ENCODE results near the gene SPATA31D1.

- PRO-cap: no peak
Measured at GRCh38 chr9:76257128-76257757, 137.0 kb downstream of the RFK start.

- PRO-cap: no peak
Measured at GRCh38 chr9:76421318-76421767, 27.1 kb upstream of the RFK start.

- PRO-cap: no peak
Measured at GRCh38 chr9:76608563-76609152, 149.7 kb downstream of the GCNT1 start.

DNA sequence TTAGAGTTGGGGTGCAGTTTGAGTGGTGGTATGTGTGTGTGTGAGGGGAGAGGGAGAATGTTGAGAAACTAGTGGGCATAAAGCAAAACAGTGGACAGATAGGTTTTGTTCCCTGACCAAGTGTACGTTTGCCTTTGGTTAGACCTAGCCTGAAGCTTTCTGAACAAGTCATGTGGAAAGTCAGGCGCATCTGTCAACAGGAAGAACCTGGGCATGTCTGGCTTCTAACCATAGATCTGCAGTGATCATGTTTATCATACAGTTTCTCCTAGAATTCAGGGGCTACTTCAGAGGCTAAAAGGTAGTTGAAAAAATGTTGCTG is 162.0 kb downstream of the GCNT1 start:
- PRO-cap: no peak

GRCh38 chr9:76650697-76651144 is 191.7 kb downstream of the GCNT1 start:
- PRO-cap: no peak

- PRO-cap: no peak
Measured at GRCh38 chr9:76875792-76876480, 30.0 kb downstream of the PRUNE2 start.

GRCh38 chr9:77016754-77017107 is 2.7 kb upstream of the FOXB2 start:
- PRO-cap: no peak

GRCh38 chr9:77528673-77529482 is 119.2 kb downstream of the GNA14 start:
- PRO-cap: no peak

DNA sequence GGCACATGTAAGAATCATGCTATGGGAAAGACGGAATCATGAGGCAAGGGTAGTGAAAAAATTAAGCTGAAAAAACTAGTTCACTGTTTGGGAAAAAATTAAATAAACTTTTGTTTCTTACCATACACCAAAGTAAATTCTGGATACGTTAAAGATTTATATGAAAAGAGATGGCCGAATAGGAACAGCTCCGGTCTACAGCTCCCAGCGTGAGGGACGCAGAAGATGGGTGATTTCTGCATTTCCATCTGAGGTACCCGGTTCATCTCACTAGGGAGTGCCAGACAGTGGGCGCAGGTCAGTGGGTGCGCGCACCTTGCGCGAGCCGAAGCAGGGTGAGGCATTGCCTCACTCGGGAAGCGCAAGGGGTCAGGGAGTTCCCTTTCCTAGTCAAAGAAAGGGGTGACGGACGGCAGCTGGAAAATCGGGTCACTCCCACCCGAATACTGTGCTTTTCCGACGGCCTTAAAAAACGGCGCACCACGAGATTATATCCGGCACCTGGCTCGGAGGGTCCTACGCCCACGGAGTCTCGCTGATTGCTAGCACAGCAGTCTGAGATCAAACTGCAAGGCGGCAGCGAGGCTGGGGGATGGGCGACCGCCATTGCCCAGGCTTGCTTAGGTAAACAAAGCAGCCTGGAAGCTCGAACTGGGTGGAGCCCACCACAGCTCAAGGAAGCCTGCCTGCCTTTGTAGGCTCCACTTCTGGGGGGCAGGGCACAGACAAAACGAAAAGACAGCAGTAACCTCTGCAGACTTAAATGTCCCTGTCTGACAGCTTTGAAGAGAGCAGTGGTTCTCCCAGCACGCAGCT is 132.8 kb upstream of the TLE4 start:
- PRO-cap: no peak

GRCh38 chr9:79573670-79574118 is 1.9 kb downstream of the TLE4 start:
- PRO-cap: unidirectional peak, minus-strand start at chr9:79573816; unidirectional peak, minus-strand start at chr9:79573848

DNA sequence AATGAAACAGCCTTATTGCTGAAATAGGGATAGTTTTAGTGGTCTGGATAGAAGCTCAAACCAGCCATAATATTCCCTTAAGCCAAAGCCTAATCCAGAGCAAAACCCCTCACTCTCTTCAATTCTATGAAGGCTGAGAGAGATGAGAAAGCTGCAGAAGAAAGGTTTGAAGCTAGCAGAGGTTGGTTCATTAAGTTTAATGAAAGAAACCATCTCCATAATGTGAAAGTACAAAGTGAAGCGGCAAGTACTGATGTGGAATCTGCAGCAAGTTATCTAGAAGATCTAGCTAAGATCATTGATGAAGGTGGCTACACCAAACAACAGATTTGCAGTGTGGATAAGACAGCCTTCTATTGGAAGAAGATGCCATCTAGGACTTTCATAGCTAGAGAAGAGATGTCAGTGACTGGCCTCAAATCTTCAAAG is 30.2 kb downstream of the TLE4 start:
- PRO-cap: no peak

DNA sequence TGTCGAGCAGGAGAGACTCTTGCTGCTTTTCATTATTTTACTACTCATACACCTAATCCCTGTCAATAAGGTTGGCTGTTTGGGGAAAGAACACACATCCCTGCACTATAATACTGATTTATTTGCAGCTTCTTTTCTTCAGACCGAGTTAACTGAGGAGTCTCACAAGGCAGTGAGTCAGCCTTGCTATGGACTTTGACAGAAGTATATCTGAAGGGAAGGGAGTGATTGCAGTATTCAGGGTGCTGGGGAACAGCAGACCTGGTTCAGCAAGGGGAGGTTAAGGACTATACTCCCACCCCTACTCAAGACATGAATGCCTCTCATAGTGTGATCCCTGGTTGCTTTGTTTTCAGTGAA is 99.8 kb downstream of the TLE4 start:
- PRO-cap: no peak

- PRO-cap: no peak
Measured at GRCh38 chr9:79693513-79694358, 122.0 kb downstream of the TLE4 start.

DNA sequence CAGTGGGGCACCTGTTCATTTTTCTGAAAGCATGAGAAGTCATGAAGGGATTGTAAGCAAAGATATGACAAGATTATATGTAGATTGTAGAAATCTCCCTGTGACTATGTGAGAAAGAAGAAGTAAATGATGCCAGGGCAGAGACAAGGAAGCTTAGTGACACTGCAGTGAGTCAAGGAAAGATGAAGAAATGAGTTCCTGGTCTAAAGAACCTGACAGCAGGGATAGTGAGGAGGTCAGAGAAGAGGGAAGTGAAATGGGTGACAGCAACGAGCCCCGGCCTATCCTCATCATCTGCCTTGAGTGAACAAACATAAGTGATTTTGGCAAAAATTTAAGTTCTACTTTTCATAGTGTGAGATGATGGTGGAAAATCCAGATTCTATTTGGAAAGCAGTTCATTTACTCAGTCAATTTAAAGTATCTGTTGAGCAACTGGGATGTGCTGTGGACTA is 297.0 kb downstream of the TLE4 start:
- PRO-cap: no peak

GRCh38 chr9:81372489-81373125 is 316.7 kb downstream of the TLE1 start:
- PRO-cap: no peak

DNA sequence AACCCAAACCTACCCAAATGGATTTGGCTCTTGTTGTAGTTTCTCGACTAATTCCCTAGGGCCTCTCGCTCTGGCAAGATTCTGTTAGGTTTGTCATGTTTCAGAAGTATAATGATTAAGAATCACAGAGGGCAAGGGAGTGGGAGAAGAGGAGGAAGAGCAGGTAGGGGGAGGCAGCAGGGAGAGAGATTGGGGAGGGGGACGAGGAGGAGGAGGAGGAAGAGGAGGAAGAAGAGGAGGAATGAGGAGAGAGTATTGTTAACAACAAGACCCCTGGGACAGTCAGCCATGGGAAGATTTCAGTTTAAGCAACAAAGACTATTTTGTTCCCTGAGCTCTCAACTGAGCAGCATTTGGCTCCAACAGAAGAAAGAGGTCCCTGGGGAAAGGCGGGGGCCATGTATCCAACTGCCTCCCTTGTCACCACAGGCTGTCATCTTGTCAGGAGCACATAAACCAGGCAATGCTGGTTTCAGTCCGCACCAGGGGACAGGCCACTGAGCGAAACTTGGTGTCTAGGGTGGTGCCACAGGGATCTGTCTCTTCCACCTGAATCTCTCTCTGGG is 316.1 kb downstream of the TLE1 start:
- PRO-cap: no peak

DNA sequence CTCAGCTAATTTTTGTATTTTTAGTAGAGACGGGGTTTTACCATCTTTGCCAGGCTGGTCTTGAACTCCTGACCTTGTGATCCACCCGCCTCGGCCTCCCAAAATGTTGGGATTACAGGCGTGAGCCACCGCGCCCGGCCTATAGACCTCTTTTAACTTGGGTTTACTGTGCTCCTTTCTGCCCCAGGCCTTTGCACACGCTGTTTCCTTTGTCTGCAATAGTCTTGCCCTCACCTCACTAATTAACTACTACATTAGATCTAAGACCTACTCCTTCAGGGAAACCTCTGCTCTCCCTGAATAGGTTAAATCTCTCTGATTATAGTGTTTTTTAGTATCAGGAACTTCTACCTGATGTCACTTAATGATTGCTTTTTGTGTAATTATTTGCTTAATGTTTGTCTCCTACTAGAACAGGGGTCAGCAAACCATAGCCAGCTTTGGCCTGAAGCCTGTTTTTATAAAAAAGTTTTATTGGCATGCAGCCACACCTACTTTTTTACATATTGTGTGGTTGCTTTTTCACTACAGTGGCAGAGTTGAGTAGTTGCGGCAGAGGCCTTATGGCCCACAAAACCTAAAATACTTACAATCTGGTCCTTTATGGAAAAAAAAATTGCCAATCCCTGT is 31.2 kb upstream of the TLE1 start:
- PRO-cap: no peak

DNA sequence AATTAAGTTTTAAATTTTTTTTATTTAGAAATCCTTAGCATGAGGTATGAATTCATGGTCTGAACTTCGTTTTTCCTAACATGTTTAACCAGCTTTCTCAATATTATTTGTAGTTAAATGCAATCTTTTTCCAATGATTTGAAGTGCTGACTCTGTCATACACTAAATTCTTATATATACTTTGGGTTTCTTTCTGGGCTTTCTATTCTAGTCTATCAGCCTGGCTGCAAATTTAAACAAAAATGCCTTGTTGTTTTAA is 108.1 kb upstream of the TLE1 start:
- PRO-cap: no peak

DNA sequence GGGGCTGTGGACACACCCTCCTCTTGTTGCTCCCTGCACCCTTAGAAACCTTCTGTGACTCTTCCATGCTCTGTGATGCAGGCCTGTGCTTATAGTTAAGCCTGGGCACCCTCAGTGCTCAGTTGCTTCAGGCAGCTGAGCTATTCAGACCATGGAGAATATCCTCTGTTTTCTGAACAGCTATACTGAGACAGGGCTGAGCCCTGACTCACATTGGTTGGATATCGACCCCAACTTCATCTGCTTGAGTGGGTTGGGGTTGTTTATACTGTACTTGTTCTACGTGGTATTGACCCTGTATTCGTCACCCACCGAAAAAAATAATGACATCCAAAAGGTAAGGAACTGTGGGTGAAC is at the start of gene SPATA31D1:
Gene SPATA31D1 (plus strand): TSS at position 105 of the 357 bp plus-strand sequence.
- PRO-cap: no peak

GRCh38 chr9:82774869-82775540 is 287.9 kb downstream of the RASEF start:
- PRO-cap: no peak